Spleen (tissue), 7 donors: ENCODE results near the genes KRT9 and CNP.

DNA sequence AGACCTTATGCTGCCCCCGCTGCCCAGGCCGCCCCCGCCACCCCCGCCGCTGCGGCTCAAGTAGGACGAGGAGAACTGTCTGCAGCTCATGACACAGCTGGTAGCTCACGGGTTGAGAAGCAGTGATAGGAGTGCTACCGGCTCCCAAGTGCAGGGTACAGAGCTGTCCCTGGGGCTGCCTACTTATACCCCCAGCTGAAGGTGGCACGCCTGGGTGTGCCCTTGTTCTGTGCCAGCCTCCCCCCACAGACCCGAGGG lies at the start of gene KRT9:
Gene KRT9 (minus strand): TSS at position 157 of the 258 bp plus-strand sequence.
- PRO-cap, 4 experiments = no peak in any of the 4 experiments
- RAMPAGE, long total RNA, 4 experiments = no peak in any of the 4 experiments

GRCh38 chr17:41750797-41751533 lies 16.5 kb upstream of the HAP1 start:
- PRO-cap, 4 experiments = no peak in any of the 4 experiments
- RAMPAGE, long total RNA, 4 experiments = no peak in any of the 4 experiments

GRCh38 chr17:41822127-41822694 lies 9.4 kb downstream of the FKBP10 start:
- PRO-cap, 4 experiments = no peak in any of the 4 experiments
- RAMPAGE, long total RNA, 4 experiments = no peak in any of the 4 experiments

- PRO-cap, 4 experiments = peak in 3 of 4 experiments; most common minus-strand start chr17:41909146 (in 2)
- RAMPAGE, long total RNA, 4 experiments = no peak in any of the 4 experiments
These were observed 9.9 kb downstream of the ACLY start for GRCh38 chr17:41908818-41909366.

DNA sequence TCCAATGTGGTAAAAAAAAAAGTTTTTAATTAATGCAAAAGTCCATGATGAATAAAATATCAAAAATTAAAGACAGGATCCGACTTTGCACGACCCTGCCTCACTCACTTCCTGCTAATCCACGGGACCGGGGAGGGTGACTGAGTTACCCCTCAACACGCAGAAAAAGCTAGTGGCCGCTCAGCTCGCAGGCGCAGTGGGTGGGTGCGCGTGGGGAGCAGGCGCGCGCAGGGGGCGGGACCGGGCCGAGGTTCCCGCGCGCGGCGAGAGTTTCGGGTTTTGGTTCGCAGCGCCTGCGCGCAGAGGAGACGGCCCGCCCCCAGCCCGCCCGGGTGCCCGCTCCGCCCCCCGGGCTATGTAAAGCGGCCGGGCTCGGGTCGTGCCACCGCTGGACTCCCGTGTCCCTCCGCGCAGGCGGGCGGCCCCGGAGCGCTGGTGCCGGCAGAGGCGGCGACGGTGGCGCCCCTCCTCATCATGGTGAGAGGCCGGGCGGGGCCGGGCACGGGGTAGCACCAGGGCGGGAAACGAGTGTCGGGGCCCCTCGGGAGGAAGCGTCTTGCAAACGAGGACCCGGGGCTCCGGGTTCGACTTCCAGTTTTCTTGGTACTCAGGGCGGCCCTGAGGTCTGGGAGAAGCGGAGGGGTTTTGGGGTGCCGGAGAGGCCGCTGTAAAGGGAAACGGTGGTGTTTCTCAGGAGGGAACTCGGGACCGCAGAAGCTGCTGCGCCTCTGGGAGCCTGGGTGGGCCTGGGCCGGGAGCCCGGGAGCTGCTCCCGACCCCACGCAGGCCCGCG lies at the start of gene CNP:
Gene CNP (plus strand): TSS at position 385 of the 793 bp plus-strand sequence.
- PRO-cap, 4 experiments = peak in 4 of 4 experiments; most common plus-strand start position 360 of the sequence (in 3); most common minus-strand start position 171 of the sequence (in 4)
- RAMPAGE, long total RNA, 4 experiments = start-site peak on the plus strand in 2 of 4 experiments, centred at positions 399 to 405 of the sequence, 18 to 162 reads per replicate

GRCh38 chr17:41972120-41972716 lies 5.6 kb downstream of the CNP start:
- PRO-cap, 4 experiments = no peak in any of the 4 experiments
- RAMPAGE, long total RNA, 4 experiments = no peak in any of the 4 experiments

GRCh38 chr17:42024057-42024472 lies 4.2 kb downstream of the NKIRAS2 start:
- PRO-cap, 4 experiments = no peak in any of the 4 experiments
- RAMPAGE, long total RNA, 4 experiments = no peak in any of the 4 experiments

DNA sequence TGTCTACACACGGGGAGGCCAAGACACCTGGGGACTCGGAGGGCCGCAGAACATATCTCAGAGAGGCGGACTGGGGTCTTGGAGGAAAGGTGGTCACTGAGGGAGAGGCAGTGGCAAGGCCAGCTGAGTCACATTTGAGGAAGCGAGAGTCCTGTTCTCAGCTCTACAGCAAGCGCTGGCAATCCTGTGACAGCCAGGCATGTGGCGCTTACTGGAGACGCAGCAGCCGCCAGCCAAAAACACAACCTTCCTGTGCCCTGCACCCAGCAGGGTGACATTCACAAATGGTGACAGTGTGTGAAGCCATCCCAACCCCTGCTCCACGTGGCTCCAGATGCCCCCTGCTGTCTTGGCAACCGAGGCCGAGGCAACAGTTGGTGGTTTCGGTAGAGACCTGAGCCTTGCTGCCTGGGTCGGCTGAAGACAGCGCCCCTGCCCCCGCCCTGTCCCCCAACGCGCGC lies 13.2 kb upstream of the C17orf113 start:
- PRO-cap, 4 experiments = peak in 4 of 4 experiments; most common plus-strand start position 187 of the sequence (in 2); most common minus-strand start position 136 of the sequence (in 4)
- RAMPAGE, long total RNA, 4 experiments = no peak in any of the 4 experiments

- PRO-cap, 4 experiments = no peak in any of the 4 experiments
- RAMPAGE, long total RNA, 4 experiments = no peak in any of the 4 experiments
These were observed 489 bp upstream of the KAT2A start for GRCh38 chr17:42121581-42122131.

- PRO-cap, 4 experiments = no peak in any of the 4 experiments
- RAMPAGE, long total RNA, 4 experiments = no peak in any of the 4 experiments
These were observed 241 bp downstream of the HCRT start for GRCh38 chr17:42185111-42185310.

DNA sequence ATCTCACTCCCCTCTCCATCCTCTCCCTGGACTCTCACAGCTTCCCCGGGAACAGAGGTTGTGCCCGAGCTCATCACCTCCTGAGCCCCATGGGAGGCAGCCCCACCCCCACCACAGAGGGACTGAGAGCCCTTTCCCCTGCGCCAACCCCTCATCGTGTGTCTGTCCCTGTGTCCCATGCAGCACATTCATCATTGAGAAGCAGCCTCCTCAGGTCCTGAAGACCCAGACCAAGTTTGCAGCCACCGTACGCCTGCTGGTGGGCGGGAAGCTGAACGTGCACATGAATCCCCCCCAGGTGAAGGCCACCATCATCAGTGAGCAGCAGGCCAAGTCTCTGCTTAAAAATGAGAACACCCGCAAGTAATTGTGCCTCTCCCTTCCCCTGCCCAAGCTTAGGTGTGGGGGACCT lies 12.8 kb downstream of the STAT5A start:
- PRO-cap, 4 experiments = no peak in any of the 4 experiments
- RAMPAGE, long total RNA, 4 experiments = no peak in any of the 4 experiments

DNA sequence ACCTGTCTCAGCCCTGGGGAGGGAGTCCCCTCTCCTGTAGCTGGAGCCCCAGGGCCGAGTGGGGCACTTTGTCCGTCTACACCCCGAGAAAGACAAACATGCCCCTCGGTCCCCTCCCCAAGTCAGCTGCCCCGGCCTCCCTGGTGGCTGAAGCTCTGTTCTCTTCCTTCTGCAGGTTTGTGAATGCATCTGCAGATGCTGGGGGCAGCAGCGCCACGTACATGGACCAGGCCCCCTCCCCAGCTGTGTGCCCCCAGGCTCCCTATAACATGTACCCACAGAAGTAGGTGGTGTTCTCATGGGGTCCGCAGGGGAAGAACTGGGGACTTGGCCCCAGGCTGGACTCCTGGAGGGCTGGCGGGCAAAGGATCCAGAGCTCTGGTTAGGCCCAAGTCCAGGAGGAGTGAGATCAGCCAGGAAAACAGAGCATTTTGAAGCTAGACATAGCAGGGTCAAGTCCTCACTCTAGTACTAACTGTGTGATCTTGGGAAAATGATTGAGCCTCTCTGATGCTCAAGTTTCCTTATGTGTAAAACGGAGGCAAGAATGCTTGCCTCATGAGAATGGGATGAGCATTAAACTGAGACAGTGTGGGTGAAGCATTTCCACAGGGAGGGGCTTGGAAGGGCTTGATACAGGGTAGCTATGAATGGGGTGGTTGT lies 21.0 kb downstream of the STAT5A start:
- PRO-cap, 4 experiments = no peak in any of the 4 experiments
- RAMPAGE, long total RNA, 4 experiments = no peak in any of the 4 experiments

GRCh38 chr17:42310637-42311156 lies 22.4 kb downstream of the STAT5A start:
- PRO-cap, 4 experiments = no peak in any of the 4 experiments
- RAMPAGE, long total RNA, 4 experiments = start-site peak on the plus strand in 1 of 4 experiments, at chr17:42310604-42311038 at its widest, 13 to 14 reads per replicate

- PRO-cap, 4 experiments = peak in 3 of 4 experiments; most common plus-strand start chr17:42311650 (in 1); most common minus-strand start chr17:42311644 (in 2)
- RAMPAGE, long total RNA, 4 experiments = start-site peak on the plus strand in 3 of 4 experiments, at chr17:42311332-42311623 at its widest, 21 to 72 reads per replicate
These were observed 23.1 kb downstream of the STAT5A start for GRCh38 chr17:42311157-42312028.

GRCh38 chr17:42337317-42337898 lies 49.1 kb downstream of the STAT5A start:
- PRO-cap, 4 experiments = no peak in any of the 4 experiments
- RAMPAGE, long total RNA, 4 experiments = no peak in any of the 4 experiments

GRCh38 chr17:42338504-42338810 lies 49.8 kb downstream of the STAT3 start:
- PRO-cap, 4 experiments = peak in 1 of 4 experiments; most common minus-strand start chr17:42338641 (in 1)
- RAMPAGE, long total RNA, 4 experiments = no peak in any of the 4 experiments

- PRO-cap, 4 experiments = no peak in any of the 4 experiments
- RAMPAGE, long total RNA, 4 experiments = no peak in any of the 4 experiments
These were observed 24.5 kb downstream of the STAT3 start for GRCh38 chr17:42363582-42364205.

DNA sequence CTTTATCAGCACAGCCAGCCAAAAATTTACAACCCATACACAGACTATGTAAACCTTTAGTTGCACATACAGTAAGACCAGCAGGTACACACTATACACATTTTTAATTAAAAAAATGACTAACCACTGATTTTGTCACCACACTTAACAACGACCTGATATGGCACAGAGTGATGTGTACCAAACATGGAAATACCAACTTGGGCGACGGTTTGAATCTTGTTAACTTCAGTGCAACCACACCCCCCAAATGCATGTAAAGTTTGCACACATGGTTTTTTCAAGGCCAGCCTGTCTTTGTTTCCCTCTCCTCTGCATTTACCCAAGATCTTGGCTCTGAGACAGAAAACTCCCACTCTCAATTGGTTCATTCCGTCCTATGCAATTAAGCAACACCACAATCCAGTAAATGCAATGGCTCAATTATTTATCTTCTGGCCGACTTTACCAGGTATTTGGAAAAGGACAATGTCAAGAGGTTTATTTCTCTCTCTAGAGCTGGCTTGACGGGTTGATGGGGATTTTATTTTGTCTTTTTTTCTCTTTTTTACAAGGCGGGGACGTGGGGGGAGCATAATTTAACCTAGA lies 1.1 kb downstream of the STAT3 start:
- PRO-cap, 4 experiments = no peak in any of the 4 experiments
- RAMPAGE, long total RNA, 4 experiments = no peak in any of the 4 experiments

GRCh38 chr17:42520454-42521826 lies 15.1 kb upstream of the NAGLU start:
- PRO-cap, 4 experiments = no peak in any of the 4 experiments
- RAMPAGE, long total RNA, 4 experiments = no peak in any of the 4 experiments

DNA sequence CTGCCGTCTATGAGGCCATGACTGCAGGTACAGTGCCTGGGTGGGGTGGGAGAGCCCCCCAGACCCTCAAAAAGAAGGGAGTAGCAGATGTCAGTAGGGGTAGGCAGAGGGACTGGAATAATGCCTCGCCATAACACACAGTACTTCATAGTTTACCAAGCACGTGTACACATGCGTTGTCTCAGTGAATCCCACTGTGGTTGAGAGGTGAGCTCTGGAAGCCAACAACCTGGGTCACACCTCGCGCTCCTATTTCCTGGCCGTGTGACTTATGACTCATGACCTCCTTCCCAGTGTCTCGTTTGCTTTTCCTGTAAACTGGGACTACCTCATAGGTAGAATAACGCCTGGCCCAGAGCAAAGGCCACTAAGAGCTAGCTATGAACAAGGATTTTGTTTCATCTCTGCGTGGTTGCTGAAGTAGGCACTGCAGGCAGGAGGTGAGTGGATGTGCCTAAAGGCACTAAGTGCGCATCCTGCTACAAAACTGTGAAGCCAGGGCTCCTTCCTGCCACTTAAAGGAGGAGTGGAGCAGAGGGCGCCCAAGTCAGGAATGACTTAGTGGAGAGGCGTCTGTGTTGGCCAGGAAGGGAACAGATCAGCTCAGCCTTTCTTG lies 5.2 kb downstream of the NAGLU start:
- PRO-cap, 4 experiments = no peak in any of the 4 experiments
- RAMPAGE, long total RNA, 4 experiments = no peak in any of the 4 experiments